Neural progenitor cell (in vitro differentiated cells): ENCODE measurements around a stretch of chr9.

DNA sequence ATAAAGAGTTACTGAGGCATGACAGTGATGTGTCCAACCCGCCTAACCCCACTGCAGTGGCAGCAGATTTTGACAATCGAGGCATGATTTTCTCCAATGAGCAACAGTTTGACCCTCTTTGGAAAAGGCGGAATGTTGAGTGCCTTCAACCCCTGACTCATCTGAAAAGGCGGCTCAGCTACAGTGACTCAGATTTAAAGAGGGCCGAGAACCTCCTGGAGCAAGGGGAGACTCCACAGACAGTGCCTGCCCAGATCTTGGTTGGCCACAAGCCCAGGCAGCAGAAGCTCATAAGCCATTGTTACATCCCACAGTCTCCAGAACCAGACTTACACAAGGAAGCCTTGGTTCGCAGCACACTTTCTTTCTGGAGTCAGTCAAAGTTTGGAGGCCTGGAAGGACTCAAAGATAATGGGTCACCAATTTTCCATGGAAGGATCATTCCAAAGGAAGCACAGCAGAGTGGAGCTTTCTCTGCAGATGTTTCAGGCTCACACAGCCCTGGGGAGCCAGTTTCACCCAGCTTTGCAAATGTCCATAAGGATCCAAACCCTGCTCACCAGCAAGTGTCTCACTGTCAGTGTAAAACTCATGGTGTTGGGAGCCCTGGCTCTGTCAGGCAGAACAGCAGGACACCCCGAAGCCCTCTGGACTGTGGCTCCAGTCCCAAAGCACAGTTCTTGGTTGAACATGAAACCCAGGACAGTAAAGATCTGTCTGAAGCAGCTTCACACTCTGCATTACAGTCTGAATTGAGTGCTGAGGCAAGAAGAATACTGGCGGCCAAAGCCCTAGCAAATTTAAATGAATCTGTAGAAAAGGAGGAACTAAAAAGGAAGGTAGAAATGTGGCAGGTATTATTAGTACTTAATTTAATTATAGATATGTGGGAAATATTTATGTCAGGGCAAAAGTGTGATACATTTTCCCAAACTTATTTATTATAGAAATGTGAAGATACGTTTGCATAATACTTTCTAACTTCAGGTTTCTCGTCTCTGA, 13.8 kb downstream of the PTPDC1 start:
- RAMPAGE, long total RNA = no peak

DNA sequence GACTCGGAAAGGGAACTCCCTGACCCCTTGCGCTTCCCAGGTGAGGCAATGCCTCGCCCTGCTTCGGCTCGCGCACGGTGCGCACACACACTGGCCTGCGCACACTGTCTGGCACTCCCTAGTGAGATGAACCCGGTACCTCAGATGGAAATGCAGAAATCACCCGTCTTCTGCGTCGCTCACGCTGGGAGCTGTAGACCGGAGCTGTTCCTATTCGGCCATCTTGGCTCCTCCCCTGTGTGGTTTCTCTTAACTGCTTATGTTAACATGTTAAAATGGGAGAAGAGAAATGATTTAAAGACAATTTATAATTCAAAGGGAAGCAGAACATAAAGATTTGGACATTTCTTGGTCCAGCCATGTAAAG, 35.0 kb downstream of the PTPDC1 start:
- RAMPAGE, long total RNA = no peak

- RAMPAGE, long total RNA = no peak
Measured at GRCh38 chr9:94631492-94631909, 7.8 kb downstream of the FBP1 start.

GRCh38 chr9:94649079-94649753, 9.9 kb upstream of the FBP1 start:
- RAMPAGE, long total RNA = no peak

- RAMPAGE, long total RNA = no peak
Measured at GRCh38 chr9:94655762-94656207, 16.5 kb upstream of the FBP1 start.

DNA sequence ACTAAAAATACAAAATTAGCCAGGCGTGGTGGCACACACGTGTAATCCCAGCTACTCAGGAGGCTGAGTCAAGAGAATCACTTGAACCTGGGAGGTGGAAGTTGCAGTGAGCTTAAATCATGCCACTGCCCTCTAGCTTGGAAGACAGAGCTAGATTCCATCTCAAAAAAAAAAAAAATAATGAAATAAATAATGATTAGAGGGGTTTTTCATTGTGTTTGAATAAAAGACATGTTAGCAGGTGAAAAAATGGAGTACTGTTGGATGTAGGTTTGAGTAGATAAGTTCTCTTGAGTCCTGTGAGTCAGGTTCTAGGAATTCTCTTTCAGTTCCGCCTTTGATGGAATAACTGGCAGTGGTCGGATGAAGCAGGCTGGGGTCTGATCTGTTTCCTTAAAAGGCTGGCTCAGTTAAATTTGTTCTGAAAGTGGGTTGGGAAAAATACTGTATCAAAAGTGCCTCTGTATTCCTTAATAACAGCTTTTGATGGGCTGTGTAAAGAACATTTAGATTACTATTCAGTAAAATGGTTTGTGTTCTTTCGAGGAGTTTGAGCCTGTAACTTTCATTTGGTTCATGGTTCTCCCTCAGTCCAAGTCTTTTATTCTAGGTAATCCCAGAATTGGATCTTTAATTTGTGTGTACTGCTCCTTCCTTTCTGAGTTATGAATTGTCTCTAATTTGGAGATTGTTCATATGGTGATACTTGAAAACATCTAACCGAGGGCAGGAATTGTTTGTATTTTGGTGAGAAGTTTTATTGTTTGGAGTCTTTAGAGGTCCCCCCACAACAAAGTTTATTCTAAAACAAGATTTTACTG, 73.4 kb downstream of the AOPEP start:
- RAMPAGE, long total RNA = no peak

DNA sequence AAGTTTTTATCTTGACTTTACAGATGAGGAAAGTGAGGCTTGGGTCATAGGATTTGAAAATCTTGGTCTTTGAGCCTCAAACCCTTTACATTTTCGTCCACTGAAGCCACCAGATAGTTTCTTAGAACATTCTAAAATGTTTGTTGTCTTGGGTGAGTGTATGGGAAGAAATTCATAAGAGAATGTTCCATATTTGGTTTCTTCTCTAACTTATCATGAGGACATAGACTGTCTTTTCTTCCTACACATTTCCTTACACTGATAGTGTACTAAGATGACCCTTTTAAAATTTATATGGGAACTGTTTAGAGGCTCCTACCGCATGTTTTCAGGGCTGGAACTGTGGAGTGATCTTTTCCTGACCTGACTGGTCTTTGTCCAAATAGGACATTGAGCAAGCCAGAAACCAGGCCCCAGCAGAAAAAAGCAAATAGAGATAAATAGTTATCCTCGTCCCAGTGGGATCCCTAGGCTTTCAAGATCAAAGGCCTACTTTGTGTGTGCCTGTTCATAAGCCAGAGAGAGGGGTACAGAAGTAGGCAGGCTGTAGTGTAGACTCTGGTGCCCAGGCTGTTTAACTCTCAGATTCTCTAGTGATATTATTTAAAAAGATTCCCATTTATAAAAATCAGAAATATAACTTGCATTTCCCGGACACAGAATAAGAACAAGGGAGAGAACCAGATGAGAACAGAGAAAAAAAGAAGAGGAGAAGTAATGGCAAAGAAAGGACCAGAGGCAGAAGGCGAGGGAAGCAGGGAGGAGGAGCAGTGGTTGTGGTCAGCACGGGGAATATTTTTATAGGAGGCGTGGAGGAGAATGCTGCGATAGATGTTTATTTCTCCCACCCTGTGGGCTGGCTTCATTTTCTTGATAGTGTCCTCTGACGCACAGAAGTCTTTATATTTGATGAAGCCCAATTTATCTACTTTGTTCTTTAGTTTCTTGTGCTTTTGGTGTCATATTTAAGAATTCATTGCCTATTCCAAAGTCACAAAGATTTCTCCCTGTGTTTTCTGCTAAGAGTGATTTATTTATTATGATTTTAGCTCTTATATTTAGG, 101.1 kb downstream of the AOPEP start:
- RAMPAGE, long total RNA = no peak

DNA sequence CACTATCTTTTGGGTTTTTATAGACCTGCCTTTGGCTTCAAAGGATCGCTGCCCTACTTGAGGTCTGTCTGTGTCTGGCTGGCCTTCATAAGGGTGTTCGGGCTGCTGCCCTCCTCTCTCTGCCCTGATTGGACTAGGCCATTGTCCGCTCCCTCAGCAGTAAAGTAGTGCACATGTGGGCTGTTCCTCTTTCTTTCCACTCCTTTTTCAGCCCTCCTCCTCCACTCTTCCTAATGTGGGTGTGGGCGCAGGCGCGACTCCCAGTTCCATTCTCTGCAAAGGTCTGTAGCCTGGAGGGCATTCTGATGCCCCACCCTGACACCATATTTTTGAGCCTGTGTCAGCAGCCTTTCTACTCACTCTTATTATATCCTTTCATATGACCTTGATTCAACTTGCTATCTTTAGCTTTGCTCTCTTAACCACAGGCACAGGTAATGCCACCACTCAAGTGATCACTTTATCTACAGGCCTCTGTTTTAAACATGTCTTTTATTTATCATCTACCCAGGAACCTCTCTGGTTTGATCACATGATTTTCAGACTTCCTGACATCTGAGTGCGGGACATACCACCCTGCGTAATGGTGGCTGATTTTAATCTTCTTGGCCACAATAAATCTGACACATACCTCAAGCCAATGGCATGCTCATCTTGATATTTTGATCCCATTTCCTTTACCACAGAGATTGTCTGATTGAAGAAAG, 144.5 kb downstream of the AOPEP start:
- RAMPAGE, long total RNA = no peak

- RAMPAGE, long total RNA = no peak
Measured at GRCh38 chr9:94909431-94910253, 183.1 kb downstream of the AOPEP start.

DNA sequence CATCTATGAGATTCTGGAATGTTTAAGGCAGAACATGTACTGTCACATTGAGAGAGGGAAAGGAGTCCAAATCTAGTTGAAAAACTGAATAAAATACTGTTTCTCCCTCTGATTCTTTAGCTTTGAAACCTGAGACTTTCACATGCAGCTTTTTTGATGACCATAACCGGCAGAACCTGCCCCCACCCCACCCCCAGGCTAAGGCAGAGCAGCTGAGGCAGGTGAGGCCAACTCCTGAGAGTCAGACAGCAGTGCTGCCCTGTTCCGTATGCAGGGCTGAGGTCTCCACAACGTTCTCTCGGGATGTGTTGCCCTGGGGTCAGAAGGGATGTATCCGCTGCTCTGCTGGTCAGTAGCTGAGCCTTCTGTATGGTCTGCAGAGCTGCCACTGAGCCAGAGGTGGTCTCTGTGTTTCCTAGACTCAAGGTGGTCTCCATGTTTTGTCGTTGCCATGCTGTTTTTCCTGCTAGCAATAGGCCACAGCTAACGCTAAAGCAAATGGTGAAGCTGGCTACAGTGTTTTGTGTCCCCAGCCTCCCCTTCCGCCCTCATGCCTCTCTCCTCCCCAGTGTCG, 190.5 kb downstream of the AOPEP start:
- RAMPAGE, long total RNA = no peak

- RAMPAGE, long total RNA = no peak
Measured at GRCh38 chr9:94922099-94922652, 195.7 kb downstream of the AOPEP start.

DNA sequence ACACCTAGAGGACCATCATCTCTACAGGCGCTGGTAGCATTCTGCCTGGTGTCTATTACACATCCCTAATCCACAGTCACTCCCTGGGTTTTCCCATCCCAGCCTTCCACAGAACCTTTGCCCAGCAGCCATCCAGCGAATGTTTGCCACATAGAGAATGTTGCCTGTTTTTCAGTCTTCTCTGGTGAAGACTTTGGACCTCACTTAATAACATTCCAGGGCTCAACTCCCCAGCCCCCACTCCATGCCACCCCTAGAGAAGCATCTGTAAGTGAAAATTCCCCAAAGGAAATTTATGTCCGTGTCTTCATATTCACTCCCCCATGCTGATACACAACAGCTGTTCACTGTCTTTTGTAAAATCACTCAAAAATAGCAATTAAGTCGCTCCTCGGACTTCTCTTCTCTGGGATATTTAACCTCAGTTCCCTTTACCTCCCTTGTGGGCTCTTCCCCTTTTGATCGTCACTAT, 249.6 kb downstream of the AOPEP start:
- RAMPAGE, long total RNA = no peak

DNA sequence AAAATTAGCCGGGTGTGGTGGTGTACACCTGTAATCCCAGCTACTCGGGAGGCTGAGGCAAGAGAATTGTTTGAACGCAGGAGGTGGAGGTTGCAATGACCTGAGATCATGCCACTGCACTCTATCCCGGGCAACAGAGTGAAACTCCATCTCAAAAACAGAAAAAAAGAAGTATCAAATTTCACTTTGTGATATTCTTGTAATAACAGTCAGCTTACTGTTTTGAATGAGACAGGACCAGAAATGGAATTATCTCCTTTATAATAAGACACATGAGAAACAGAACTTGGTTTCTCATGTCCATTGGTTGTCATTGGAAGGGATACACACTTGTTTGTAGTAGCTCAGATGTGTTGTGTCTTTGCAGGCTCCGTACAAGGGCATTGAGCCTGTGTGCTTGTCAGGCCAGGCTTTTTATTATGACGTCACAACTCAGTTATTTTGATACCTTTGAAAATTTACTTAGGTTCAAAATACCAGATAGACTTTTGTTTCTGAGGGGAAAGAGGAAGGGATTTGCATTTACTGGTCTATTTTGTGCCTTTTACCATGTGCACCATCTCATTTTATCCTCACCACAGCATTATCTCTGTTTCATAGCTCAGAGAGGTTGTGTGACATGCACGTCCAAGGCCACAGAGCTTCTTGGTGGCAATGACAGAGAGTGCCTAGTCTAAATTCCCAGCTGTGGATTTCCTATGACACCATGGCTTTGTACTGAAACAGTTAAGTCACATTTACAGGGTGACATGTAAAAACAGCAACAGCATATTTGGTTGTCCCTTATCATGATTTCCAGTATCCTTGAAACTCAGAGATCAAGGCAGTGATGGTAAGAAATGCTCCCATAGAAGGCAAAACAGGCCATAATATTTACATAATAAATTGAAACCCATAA, 268.5 kb downstream of the AOPEP start:
- RAMPAGE, long total RNA = no peak

DNA sequence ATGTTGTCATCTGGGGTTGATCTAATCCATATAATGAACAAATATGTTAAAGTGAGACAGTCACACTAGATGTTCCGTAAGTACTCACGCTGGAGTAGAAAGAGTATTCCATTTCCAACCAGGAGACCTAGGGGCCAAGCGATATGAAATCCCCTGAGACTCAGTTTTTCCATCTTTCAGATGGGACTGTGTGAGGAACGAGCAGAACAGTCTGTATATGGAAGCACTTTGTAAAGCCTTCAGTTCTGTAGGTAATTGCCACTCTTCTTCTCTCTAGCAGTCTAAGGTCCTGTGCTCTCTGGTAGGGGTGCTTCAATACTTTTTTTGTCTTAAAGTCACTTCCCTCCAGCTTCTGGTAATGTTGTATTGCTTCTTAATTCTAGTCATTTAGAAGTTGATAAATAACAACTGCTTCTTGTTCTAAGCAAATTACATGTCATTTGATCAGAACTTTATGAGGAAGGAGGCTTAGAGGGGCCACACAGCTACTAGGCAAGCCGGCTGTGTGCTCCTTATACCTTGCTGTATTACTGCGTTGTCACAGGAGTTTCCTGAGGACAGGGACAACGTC, 271.7 kb downstream of the AOPEP start:
- RAMPAGE, long total RNA = no peak

- RAMPAGE, long total RNA = no peak
Measured at GRCh38 chr9:95008160-95009018, 281.9 kb downstream of the AOPEP start.

GRCh38 chr9:95024137-95024962, 293.2 kb downstream of the FANCC start:
- RAMPAGE, long total RNA = no peak

DNA sequence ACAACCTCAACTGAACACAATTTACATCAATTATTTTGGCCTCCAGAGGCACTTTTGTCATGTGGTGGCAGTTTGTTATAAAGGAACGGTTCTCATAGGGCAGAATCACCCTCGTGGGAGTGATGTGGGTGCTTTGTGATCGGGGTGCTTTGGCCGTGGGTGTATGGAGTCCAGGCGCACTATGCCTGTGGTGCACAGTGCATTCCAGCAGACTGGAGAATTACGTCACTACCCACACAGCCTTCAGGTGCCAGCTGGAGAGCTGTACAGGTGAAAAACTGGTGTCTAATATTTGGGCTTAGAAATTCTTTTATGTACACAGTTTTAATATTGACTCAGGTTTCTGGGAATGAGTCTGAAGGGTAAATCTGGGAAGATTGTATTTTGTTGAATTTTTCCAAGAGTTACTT, 289.3 kb downstream of the FANCC start:
- RAMPAGE, long total RNA = no peak

DNA sequence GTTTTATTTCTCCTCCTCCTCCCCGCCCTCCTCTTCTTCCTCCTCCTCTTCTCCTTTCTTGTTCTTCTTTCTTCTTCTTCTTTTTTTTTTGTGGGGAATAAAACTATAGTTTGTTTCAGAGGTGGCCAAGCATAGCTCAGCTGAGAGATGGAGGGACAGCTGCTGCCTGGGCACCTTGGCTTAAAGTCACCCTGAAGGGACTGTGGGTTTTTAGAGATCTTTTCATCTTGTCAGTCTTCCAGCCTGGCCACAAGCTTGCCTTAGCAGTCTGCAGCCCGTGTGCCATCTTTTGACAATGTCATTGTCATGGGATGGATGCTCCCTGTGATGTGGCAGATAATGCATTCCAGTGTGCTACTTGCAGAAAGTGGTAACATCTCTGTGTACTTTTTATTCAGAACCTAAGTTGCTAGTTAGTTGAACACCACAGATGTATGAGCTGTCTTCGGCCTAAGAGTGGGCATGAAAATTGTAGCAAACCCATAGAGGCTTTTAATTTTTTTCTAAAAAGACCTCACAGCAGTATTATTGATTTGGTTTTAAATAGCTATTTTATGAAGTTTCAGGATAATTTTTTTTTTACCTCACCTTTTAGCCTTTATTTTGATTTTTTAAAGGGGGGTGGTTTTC, 280.8 kb downstream of the FANCC start:
- RAMPAGE, long total RNA = no peak

- RAMPAGE, long total RNA = no peak
Measured at GRCh38 chr9:95037921-95038261, 279.6 kb downstream of the FANCC start.

GRCh38 chr9:95049812-95050640, 267.5 kb downstream of the FANCC start:
- RAMPAGE, long total RNA = no peak